ENCODE measurements around a stretch of chr2.

- PRO-cap = no peak
- RAMPAGE, long total RNA = no peak
- RRBS = no CpG with 5 or more reads among the region's 7 CpGs
Measured at GRCh38 chr2:32977126-32977696, 30.5 kb downstream of the LTBP1 start.

DNA sequence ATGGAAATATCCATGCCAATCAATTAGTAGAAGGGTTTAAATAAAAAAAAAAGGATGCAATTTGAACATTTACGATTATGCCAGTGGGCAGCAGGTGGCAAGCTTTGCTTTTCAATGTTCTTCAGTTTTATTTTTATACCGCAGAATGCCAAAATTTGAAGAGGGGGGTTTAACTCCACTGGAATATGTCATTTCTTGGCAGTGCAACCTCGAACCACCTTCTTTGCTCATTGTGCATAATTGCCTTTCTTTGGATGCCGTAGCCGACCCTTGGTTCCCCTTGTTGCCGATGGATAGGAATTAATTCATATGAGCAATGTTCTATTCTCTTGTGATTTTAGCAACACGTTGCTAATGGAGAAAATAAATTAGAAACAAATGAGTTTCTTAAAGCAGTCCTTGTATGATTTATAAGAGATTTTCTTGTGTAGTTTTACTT lies 88.1 kb downstream of the LTBP1 start:
- PRO-cap = no peak
- RAMPAGE, long total RNA = no peak
- RRBS = no CpG with 5 or more reads among the region's 7 CpGs

- PRO-cap = no peak
- RAMPAGE, long total RNA = no peak
- RRBS = no CpG with 5 or more reads among the region's 10 CpGs
Measured at GRCh38 chr2:33111106-33111469, 164.3 kb downstream of the LTBP1 start.

DNA sequence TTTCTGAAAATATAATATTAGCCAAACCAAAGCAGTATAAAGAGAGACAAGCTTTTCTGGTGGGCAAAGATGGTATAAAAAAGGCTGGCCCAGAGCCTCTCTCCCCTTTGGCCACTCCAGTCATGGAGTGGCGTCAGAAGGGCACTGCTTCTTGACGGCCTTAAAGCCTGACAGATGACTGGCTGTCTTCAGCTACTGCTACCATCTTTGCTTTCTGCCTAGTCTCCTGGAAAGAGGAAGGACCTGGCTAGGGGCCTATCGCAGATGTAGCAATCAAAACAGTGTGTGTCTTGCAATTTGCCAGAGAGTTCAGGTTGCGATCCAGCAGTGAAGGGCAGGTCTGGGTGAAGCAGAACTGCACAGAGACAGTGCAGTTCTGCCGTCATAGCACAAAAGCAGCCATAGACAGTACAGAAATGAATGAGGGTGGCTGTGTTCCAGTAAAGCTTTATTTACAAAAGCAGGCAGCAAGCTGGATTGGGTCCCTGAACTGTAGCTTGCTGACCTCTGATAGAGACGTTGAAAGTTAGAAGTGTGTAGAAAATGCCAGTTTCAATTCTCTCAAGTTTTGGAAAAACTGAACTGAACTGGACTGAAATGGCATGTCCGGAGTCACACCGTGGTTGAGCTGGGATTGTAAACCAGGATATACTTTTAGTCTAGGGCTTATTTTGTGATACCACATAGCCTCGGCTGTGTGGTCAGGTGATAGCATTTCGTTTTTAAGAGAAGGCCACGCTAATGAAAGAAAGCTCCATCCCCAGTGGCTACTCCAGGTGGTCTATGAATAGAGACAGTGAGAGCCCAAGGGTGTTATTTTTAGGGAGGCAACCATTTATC lies 186.7 kb downstream of the LTBP1 start:
- PRO-cap = no peak
- RAMPAGE, long total RNA = no peak
- RRBS = no CpG with 5 or more reads among the region's 11 CpGs

DNA sequence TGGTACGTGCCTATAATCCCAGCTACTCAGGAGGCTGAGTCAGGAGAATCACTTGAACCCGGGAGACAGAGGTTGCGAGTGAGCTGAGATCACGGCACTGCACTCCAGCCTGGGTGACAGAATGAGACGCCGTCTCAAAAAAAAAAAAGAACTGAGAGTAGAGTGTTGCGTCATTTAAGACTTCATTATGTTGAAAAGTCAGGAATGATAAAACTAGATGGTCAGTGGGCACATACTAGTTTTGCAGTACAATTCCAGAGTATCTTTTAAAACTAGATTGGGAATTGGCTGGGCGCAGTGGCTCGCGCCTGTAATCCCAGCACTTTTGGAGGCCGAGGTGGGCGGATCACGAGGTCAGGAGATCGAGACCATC lies 129.9 kb upstream of the RASGRP3 start:
- PRO-cap = no peak
- RAMPAGE, long total RNA = no peak
- RRBS = no CpG with 5 or more reads among the region's 14 CpGs

- PRO-cap = no peak
- RAMPAGE, long total RNA = no peak
- RRBS = no CpG with 5 or more reads among the region's 4 CpGs
Measured at GRCh38 chr2:33482429-33482868, 6.0 kb downstream of the RASGRP3 start.

DNA sequence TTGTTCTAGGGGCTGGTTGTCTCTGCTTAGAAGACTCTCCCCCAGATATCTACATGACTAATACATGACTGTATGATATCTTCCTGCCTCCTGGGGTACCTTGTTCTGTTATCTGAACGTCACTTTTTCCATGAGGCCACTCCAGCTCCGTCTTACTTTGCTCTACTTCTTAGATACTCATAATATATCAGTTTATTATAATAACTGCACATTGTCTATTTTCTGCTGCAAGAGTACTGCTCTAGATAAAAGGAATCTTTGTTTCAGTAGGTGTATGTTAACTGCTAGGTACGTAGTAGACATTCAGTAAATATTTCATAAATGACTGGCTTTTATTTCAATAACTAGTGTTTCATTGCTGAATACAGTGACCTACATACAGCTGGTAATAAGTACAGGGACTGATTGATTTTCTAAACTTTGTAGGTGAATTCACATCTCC lies 791.7 kb upstream of the FAM98A start:
- PRO-cap = no peak
- RAMPAGE, long total RNA = no peak
- RRBS = no CpG with 5 or more reads among the region's 3 CpGs

DNA sequence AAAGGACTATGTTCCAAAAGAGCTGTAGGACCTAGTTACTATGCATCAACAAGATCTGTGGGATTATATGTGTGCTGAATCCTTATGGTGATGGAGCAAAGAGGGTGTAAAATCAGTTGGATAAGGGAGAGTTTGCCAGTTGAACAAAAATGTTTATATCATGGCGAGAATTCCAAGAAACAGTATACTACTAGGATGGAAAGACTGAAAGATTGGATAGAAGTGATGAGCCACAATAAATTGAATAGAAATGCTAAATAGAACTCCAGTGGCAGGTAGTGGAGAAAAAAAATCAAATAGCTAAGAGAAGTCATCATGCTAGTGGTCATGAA lies 710.4 kb upstream of the CRIM1 start:
- PRO-cap = no peak
- RAMPAGE, long total RNA = no peak
- RRBS = no CpG with 5 or more reads among the region's 1 CpG

DNA sequence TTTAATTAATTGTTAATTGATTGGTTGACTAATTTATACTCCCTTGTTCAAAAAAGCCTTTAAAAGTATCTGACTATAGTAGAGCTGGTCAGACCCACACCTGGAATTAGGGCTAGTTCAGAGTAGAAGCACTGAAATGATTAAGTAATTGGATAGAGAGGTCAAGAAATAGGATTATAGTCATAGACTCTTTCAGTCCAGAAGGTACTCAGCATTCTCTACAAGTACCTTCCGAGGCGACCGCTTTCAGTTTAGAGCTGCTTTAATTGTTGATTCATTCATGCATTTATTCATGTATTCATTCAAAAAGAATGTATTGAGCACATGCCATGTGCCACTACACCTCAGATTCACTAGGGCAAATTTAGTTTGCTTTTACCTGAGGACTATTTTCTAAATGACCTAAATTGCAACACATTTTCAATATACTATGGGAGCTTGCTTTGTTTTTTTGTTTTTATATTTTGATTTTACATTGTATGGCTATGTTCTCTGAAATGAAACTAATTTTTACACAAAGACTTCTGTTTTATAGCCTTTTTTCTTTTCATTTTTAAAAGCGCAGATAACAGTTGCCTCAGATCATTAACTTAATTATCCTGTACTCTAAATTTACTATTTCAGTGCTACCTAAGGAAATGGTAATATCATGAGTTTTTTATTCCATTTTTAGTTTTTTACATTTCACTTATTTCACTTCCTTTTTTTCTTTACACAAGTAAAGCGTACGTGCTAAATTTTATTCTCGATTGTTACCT lies 48.8 kb downstream of the CRIM1 start:
- PRO-cap = no peak
- RAMPAGE, long total RNA = no peak
- RRBS = no CpG with 5 or more reads among the region's 7 CpGs

DNA sequence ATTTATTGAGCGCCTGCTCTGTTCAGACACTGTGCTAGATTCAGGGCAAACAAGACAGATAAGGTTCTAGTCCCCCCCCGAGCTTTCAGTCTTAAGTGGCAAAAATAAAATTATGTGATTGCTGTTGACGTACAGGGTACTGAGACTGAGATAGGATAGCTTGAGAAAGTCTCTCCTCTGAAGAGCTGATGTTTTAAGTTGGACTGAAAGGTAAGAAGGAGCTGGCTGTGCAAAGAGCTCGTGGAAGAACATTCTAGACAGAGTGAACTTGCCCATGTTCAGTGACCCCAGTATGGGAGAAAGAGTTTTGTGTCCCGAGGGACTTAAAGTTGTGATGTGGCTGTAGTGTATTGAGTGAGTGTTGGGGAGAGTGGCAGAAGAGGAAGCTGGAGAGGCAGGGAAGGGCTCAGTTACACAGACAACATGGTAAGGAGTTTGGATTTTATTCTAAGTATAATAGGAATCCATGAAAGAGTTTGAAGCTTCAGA lies 58.9 kb downstream of the CRIM1 start:
- PRO-cap = no peak
- RAMPAGE, long total RNA = no peak
- RRBS = no CpG with 5 or more reads among the region's 5 CpGs

DNA sequence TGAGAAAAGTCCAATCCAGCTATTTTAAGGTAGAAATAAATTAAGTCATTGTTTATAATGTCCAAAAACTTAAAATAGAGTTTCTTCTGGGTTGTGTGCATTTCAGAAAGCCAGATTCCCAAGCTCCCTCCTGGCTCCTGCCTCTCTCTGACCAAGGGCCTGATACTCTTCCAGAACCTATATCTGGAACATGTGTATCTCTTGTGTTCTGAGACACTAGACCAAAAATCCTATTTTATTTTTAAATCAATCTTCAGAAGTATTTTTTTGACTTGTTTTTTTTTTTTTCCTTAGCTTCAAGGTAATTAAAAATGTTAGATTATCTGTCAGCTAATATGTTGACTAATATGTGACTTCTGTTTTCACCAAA lies 93.2 kb downstream of the CRIM1 start:
- PRO-cap = no peak
- RAMPAGE, long total RNA = no peak

DNA sequence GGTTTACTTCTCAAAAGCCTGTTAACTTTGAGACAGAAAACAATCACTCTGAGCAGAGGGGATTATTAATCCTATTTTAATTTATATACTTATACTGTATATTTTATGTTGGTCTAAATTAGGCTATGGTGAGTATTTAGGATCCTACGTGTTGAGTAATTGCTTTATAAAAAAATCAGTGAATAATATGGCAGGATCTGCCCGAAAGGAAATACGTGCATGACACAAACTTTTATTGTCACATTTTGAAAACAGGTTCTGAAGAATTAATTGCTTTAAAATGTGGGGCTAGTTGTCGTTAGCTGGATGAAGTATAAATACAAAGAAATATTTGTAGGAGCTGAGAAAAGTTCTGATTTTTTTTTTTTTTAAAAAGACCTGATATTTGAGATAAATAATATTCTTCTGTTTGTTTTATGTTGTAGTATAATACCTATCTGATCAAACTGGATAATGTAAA lies 54.6 kb downstream of the FEZ2 start:
- PRO-cap = no peak
- RAMPAGE, long total RNA = no peak
- RRBS = no CpG with 5 or more reads among the region's 4 CpGs

DNA sequence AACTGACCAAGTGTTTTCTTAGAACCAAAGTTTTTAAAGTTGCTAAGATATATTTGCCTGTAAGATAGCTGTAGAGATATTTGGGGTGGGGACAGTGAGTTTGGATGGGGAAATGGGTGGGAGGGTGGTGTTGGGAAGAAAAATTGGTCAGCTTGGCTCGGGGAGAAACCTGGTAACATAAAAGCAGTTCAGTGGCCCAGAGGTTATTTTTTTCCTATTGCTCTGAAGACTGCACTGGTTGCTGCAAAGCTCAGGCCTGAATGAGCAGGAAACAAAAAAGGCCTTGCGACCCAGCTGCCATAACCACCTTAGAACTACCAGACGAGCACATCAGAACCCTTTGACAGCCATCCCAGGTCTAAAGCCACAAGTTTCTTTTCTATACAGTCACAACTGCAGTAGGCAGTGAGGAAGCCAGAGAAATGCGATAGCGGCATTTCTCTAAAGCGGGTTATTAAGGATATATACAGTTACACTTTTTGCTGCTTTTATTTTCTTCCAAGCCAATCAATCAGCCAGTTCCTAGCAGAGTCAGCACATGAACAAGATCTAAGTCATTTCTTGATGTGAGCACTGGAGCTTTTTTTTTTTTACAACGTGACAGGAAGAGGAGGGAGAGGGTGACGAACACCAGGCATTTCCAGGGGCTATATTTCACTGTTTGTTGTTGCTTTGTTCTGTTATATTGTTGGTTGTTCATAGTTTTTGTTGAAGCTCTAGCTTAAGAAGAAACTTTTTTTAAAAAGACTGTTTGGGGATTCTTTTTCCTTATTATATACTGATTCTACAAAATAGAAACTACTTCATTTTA lies 48.9 kb downstream of the FEZ2 start:
- PRO-cap = no peak
- RAMPAGE, long total RNA = no peak
- RRBS = no CpG with 5 or more reads among the region's 8 CpGs

GRCh38 chr2:36578304-36579159 lies 19.4 kb downstream of the FEZ2 start:
- PRO-cap = no peak
- RAMPAGE, long total RNA = no peak
- RRBS = no CpG with 5 or more reads among the region's 7 CpGs

- PRO-cap = no peak
- RAMPAGE, long total RNA = no peak
- RRBS = no CpG with 5 or more reads among the region's 1 CpG
Measured at GRCh38 chr2:36798827-36799218, 102.3 kb downstream of the VIT start.

DNA sequence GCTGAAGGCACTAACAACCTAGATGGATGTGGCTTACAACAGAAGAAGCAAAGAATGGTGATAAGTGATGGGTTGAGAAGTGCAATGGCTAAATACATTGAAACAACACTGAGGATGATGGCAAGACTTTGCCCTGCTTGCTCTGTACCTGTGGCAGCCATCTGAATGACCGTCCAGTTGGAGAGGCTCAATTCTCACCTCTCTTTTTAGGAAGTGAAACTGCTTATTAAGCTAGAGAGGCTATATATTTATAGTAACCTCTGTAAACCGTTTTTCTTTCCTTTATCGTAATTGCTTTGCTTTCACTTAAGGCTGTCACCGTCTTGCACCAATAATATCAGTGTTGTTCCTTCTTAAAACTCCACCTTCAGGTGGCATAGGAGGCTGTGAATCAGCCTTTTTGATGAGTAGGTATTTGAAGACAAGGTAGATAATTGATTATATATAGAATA lies 5.8 kb downstream of the GPATCH11 start:
- PRO-cap = no peak
- RAMPAGE, long total RNA = no peak
- RRBS = no CpG with 5 or more reads among the region's 4 CpGs

- PRO-cap = no peak
- RAMPAGE, long total RNA = no peak
- RRBS = no CpG with 5 or more reads among the region's 5 CpGs
Measured at GRCh38 chr2:37179857-37180333, 8.6 kb downstream of the SULT6B1 start.

DNA sequence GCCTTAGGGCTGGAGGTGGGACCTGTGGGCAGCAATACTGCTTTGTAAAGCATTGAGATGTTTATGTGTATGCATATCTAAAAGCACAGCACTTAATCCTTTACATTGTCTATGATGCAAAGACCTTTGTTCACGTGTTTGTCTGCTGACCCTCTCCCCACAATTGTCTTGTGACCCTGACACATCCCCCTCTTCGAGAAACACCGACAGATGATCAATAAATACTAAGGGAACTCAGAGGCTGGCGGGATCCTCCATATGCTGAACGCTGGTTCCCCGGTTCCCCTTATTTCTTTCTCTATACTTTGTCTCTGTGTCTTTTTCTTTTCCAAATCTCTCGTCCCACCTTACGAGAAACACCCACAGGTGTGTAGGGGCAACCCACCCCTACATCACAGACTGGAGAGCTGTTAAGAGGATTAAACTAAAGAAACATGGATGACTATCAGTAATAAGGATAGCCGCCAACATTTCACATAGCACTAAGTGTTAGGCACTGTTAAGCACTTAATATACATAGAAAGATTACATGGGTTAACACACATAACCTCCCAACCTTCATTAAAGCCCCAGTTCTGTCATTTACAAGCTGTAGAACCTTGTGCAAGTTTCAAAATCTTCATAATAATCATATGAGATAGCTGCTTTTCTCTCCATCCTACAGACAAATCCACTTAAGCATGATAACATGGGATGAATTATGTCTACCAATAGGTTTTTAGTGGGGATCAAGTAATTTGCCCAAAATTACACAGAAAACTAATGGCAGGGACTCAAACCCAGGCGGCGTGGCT lies 5.3 kb downstream of the CEBPZ start:
- PRO-cap = no peak
- RAMPAGE, long total RNA = no peak
- RRBS = no CpG with 5 or more reads among the region's 11 CpGs

- PRO-cap = no peak
- RAMPAGE, long total RNA = no peak
- RRBS = no CpG with 5 or more reads among the region's 5 CpGs
Measured at GRCh38 chr2:37279567-37280134, 45.0 kb downstream of the PRKD3 start.

DNA sequence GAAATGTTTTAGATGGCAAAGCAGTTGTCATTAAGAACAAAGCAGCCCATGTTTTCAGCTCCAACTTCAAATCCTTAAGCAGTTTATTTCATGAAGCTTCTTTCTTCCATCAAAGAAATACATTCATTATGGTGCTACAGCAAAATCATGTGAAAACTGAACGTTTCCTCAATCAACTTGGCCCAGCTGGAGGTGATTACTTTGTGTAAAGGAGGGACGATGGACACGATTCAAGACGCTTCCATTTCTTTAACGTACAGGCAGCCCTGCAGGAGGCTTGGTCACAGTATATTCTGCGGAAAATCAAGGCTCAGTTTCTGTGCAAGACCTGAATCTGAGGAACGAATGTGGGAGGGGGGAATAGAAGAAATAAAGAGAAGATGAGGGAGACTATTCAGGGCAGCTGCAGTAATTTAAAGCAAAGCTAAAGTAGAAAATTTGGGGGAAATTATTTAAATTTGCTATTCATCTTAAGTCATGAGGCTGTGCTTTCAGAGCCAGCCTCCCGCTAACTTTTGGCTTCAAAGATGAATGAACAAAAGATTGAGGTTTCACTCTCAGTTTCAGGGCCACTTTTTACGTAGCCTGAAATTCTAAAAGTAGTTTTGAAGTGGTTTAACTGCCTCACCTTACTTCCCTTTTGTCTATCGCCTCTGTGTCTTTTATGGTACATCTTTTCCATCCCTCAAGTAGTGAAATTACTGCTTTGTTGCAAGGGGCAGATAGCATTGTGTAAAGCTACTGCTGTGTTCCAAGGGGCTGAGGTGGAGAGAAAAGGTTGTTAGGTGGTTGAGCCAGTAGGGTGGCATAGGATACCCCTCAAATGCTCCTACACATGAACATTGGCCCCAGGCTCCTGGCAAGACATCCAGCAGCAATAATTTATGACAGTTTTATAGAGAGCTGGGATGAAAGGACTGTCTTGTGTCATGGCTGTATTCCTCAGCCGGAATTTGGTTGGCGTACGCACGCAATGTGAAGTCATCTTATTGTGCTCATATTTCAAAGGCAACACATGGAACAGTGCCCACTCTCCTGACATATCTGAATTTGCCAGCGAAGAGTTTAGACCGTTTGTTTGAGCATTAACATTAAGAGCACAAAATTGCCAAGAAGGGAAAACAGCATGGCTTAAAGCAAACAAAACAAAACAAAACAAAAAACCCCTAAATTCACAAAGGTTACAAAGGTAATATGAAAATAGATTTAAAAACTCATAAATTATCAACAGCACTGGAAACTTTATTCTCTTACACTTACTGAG lies 32.0 kb downstream of the QPCT start:
- PRO-cap = no peak
- RAMPAGE, long total RNA = no peak
- RRBS = no CpG with 5 or more reads among the region's 16 CpGs